A375 (cell line): ENCODE measurements around the gene SLC44A5.

DNA sequence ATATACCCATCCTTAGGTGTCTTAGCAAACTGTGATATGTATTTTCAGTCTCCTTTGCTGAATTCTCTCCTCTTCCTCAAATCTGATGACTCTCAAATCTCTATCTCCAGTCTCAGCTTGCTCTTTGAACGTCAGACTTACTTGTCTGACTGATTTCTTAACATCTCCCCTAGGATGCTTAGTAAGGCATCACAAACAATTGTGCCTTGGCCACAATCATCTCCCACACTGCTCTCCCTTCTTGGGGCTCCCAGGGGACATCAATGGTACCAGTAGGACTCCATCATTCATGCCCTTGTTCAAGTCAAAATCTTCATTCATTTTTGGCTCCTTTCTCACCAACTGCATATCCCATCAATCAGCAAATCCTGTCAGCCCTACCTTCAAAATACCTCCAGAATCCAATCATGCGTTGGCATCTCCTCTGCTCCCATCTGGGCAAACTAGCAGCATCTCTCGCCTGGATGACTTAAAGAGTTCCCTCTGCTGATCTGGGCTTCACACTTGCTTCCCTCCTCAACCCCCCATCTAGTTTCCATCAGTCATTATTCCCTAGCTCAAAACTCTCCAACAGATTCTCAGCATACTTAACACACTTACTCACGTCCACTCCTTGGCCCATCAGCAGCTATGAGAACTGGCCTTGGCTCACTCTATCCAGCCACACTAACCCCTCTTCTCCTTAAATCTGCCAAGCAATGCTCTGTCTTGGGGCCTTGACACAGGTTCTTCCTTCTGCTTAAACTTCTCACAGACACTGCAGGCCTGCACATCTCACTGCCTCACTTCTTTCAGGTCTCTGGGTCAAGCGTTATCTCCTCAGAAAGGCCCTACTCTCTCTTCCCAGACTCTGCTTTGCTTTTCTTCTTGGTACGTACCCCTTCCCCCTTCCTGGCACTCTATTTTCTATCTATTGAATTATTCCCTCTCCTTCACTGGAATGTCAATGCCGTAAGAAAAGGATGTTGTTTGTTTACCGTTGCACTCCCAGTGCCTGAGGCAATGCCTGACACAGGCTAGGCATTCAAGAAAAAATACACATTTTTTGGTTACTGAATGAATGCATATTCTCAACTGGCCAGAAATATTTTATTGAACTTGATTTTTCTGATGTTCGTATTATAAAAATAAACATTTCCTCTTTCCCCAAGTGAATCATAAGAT lies 41.6 kb downstream of the GNG12 start:
- RAMPAGE, long total RNA: no peak

GRCh38 chr1:67832681-67832995 lies 629 bp downstream of the GNG12 start:
- RAMPAGE, long total RNA: no peak

DNA sequence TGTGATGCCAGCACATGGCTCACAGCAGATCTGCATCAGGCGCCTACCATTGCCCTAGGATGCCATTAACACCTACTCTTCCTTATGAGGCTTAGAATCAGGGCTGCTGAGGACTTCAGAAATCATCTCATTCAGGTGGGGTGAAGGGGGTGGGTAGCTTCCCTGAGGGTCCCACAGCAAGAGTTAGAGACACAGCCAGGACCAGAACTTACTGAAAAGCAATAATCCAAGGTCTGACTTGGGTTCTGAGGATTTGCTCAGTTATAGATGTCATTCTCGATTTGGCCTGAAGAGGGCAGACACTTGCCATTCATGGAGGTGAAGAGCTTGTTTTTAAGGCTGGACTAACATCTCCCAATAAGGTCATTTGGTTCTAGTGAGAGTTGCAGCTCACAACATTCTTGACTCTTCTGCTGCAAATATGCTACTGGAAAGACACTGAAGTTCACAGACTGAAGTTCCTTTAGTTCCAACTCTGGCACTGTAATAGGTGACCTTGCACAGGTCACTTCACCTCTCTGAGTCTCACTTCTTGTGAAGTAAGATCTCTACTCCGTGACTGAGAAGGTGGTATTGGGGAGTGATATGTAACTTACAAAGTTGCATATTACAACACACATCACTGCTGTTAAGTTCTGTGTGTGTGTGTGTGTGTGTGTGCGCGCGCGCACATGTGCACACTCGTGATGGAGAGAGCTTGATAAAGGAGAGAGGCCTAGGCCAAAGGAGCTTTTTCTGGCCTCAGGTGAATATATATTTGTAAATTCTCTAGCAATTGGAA lies 69.8 kb upstream of the DIRAS3 start:
- RAMPAGE, long total RNA: no peak

GRCh38 chr1:68174711-68175118 lies 57.6 kb downstream of the WLS start:
- RAMPAGE, long total RNA: no peak

DNA sequence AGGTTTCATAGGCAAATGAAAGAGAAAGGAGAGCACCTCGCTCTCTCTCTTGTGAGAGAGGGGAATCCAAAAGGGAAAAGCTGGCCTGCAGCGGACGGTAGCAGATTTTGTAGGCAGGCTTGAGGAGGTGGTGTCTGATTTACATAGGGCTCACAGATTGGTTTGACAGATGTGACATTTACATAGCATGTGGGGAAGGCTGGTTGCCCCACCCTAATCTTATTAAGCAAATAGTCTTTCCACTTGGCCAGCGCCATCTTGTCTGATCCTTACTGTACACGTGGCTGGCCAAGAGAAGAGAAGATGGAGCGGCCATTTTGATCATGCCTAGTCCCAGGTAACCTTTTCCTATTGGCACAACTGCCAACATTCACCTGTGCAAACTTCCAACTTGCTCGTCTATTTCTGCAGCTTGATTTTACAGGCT lies 16.1 kb upstream of the LRRC7 start:
- RAMPAGE, long total RNA: no peak

DNA sequence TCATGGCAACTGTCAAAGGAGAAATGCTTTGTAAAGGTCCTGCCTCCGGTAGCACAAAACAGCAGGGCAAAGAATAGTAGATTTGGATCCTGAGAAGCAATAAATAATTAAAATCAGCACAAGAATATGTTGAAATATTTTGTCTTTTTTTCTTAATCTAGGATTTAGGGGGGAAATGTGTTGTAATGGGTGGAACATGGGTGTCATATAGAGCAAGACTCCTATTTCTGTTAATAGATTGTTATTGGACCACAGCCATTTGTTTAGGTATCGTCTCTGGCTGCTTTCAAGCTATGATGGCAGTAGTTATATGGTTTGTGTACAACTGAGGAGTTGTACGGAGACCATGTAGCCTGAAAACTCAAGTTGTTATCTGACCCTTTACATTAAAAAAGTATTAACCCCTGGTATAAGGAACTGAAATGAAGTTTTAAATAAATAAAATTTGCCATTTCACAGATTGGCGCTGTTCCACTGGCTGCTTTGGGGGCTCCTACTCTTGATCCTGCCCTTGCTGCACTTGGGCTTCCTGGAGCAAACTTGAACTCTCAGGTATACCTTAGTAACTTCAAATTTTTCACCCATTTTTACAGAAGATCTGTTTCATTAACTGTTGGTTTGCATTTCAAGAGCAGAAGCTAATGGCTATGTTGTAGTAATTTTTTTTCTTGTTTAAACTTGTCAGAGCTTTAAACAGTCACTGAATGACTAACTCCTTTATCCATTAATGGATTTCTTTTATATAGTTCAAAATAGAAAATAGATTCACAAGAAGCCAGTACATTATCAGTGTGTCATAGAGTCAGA lies 13.3 kb downstream of the SRSF11 start:
- RAMPAGE, long total RNA: no peak

- RAMPAGE, long total RNA: no peak
These were observed 28.6 kb downstream of the SRSF11 start for GRCh38 chr1:70249663-70250280.

DNA sequence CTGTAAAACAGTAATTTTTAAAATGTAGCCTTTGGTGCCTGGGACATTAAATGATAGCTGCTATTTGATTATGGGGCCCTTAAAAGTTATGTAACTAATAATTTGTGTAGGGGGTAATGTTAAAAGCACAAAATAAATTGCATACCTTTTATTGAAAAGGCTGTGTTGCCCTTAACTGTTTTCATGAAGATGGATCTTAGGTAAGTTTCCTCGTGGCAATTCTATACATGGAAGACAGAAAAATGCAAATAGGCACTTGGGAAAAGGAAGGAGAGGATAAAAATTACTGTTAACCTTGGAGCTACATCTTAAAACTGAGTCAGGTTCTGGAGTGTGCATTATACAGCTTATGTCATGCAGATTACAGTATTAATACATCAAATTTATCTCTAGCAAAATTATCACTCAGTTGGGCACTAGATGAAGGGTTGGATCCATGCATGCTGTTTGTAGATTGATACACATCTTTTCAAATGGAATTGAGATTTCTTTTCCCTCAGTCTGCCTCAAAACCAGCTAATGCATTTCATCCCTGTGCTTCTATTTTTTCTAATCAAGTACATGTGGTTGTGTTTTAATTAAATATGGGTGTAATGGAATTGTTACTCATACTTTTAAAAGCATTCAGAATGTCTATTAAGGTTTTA lies 32.6 kb downstream of the SRSF11 start:
- RAMPAGE, long total RNA: no peak

GRCh38 chr1:70864170-70864515 lies 183.5 kb downstream of the PTGER3 start:
- RAMPAGE, long total RNA: no peak

DNA sequence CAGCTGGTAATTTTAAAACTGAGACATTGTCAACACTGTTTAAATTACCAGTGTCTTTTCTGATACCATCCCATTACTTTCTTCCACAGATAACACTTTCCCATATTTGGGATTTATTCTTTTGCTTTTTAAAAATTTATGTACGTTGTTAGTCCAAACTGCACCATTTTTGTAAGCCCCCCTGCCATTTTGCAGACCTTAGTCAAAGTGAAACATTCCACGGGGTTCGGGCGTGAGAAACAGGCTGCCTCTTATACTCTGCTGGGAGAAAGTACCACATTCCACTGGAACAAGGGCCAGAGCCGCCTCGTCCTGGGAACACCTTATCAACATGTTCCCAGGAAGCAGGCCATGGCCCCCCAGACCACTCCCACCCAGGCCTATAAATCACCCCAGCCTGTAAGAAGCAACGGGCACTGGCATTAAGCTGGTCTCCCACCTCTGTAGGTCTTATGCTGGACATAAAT lies 770 bp upstream of the ZRANB2 start:
- RAMPAGE, long total RNA: no peak

DNA sequence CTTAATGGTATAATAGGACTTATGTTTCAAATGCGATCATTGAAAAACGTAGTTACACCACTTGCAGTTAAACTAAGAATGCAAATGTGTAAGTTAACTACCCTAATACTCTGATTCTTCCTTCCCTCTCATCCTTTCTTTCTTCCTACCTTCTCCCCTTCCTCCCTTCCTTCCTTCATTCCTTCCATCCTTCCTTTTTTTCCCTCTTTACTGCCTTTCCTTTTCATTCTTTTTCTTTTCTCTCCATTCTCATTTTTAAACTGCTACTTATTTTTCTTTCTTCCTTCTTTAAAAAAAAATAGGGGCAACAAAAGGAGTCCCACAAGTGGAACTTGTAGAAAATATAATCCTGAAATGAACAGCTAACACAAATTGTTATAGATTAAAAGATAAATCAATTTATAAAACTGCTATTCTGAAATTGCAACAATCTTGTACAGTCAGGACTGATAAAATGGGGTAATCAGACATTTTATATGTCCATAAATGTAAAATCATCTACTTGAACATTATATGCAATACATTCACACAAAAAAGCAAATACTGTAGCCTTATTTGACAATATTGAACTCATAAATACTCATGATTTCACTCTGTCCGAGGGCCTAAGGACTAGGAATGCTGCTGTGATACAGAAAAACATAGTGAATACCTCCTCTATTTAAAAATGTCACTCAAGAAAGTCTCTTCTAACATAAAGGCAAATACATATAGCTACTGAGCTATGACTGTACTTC lies 323.7 kb upstream of the ZRANB2 start:
- RAMPAGE, long total RNA: no peak

- RAMPAGE, long total RNA: no peak
These were observed 441 bp downstream of the NEGR1 start for GRCh38 chr1:72281924-72282272.

GRCh38 chr1:73593306-73593935 lies 604.6 kb downstream of the LRRIQ3 start:
- RAMPAGE, long total RNA: no peak

DNA sequence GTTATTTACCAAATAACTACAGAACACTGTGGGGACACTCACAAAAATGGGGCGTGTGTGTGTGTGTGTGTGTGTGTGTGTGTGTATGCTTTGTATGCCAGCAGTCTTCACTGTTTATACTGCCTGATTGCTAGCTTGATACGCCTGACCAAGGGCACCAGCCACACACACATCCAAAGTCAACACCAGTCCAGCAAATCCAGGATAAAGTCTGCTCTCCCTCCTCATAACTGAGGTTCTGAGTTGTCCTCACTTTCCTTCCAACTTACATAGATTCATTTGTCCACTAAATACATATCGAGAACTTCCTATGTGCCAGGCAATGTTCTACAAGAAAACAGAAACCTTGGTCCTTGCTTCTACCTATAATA lies 79.4 kb downstream of the ERICH3 start:
- RAMPAGE, long total RNA: no peak

- RAMPAGE, long total RNA: no peak
These were observed 42.1 kb upstream of the LHX8 start for GRCh38 chr1:75092032-75092577.

- RAMPAGE, long total RNA: no peak
These were observed at the start of gene SLC44A5 for GRCh38 chr1:75610919-75611501. SLC44A5 (minus strand) TSS chr1:75611114.

- RAMPAGE, long total RNA: no peak
These were observed 3.9 kb upstream of the SLC44A5 start for GRCh38 chr1:75614645-75615293.

GRCh38 chr1:75677456-75677847 lies 47.1 kb upstream of the ACADM start:
- RAMPAGE, long total RNA: no peak

DNA sequence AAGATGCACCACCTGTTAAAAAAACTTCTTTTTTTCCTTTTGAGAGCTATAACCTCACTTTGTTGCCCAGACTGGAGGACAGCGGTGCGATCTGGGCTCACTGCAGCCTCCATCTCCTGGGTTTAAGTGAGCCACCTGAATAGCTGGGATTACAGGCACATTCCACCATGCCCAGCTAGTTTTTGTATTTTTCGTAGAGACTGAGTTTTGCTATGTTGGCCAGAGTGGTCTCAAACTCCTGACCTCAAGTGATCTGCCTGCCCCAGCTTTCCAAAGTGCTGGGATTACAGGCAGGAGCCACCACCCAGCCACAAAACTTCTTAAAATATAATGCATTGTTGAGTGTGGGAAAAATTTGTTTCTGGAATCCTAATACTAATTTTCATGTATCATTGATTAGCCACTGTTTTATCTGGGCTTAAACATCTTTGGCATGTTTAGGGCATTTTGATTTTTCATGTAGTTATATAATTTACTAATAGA lies 2.3 kb downstream of the RABGGTB start:
- RAMPAGE, long total RNA: no peak

GRCh38 chr1:76075455-76076395 lies 1.2 kb downstream of the ST6GALNAC3 start:
- RAMPAGE, long total RNA: no peak